ENCODE results near the gene SLC29A4.

DNA sequence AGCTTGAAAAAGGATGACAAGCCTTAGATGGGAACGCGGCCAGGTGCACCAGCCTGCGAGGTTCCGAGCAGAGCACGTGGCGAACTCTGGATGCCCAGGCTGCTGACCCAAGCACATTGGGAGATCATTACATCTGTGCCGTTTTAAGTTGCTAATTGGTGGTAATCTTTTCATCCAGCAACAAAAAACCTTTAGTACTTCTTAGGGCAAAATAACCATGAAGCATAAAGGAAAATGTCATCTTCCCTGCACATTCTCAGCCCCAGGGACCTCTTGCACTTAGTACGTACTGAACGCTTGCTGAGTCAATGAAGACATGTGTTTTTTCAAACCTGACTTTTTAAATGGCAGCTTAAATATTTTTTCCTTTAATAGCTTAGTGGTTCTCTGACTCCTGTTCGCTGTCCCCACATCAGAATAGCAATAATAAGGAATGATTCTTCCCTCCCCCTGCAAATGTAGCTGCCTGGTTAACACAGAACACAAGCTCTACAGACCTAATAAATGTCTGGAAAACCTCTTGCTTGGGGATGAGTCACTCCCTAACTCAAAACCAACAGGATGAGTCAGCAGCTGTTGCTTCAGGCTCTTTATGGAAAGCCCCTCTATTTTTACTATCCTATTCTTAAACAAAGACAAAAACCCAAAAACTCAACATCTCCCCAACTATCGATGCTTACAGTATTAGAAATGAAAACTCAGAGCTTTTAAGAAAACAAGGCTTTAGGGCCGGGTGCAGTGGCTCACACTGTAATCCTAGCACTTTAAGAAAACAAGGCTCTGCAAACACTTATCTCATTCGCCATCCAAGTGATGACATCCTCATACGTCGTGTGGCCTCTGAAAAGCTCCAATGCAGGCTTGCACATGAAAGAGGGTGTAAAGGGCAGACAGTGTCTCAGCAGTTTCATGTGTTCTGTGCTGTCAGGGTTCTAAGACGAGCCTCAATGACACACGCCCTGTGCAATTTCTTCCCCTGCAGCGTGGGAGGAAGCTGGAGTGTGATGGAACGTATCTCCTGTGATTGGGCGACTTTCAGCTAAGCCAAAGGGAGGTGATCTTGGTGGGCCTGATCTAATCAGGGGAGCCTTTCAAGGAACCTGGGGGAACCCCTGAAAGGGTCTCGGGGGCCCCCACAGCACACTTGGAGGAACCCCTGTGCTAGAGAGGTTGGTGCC, 69.9 kb downstream of the AMZ1 start:
- RRBS: no CpG with 5 or more reads among the region's 21 CpGs

- RRBS: no CpG with 5 or more reads among the region's 7 CpGs
Observed at GRCh38 chr7:2784529-2785349, 59.4 kb downstream of the GNA12 start.

GRCh38 chr7:2832023-2833119, 11.7 kb downstream of the GNA12 start:
- RRBS: 100% methylated on average over 1 of the region's 28 CpGs

DNA sequence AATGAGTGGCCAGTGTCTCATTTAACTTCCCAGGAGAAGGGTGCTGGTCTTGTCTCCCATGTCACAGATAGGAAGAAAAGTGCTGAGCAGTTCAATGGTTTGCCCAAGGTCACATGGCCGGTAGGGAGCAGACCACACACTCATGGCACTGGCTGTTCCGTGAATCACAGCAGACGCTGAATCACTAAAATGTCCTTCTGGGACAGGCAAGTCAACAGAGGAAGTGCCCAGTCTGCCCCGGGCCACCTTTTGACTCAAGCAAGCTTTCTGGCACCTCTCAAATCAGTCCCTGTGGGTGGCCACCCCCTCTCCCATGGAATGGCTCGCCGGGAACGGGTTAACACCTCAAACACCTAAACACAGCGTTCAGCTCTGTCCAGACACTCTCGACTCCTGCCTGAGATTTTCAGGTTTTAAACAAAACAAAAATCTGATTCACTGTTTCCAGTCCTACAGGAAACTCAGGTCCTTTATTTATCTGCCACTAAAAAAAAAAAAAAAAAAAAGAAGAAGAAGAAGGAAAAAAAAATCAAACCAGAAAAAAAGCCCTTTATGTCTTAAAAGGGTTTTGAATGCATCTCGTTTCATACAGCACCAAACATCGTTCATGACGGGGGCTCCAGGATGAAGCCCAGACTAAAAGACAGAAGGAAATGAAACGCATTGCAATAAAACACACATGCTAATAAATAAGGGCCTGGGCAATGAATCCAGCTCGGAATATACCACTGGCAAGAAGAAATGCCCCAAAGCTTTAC, 15.5 kb downstream of the CARD11 start:
- RRBS: 50% methylated on average over 3 of the region's 14 CpGs

DNA sequence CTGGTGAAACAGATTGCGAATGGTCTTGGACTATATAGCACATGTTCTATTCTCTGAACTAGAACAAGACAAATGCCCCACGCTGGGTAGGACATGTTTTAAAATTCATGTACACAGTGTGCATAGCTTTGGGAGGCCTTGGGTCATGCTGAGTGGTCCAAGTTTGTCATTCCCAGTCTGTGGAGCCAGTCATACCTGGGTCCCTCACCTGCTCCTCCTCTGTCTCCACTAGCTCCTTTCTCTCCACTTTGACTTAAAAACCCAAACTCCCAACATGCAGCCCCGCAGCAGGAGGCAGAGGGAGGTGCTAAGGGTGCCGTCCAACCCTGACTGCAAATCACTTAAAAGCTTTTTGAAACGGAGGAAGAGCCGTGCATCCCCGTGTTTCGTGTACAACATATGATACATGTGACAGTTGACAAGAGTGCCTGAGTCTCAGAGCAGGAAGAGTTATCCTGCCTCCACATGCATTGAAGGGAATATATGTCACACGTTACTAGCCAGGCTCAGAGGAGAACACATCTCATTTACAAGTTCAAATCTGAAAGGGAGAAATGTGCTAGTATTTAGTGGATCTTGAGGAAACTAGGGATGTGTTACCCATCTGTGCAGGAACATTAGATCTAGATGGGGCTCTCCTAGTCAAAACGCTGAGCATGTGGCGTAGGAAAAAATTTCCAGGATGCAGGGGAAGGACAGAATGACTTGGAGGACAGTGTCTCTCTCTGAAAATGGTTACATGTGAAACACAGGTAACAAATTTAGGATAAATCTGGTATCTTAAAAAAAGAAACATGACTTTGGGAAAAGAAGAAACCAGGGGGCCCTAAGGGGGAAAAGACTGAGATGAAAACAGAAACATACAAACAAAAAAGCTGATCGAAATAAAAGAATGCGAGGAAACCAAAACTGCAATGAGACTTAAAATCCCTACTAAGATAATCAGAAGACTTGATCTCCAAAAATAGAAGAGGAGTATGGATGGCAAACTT, 69.9 kb downstream of the SDK1 start:
- RRBS: no CpG with 5 or more reads among the region's 13 CpGs

GRCh38 chr7:3450092-3450864, 149.2 kb downstream of the SDK1 start:
- RRBS: no CpG with 5 or more reads among the region's 4 CpGs

GRCh38 chr7:4089074-4089481, 593.0 kb upstream of the FOXK1 start:
- RRBS: no CpG with 5 or more reads among the region's 11 CpGs

GRCh38 chr7:4134513-4135270, 547.4 kb upstream of the FOXK1 start:
- RRBS: 86% methylated on average over 12 of the region's 30 CpGs

GRCh38 chr7:4189774-4190345, 492.2 kb upstream of the FOXK1 start:
- RRBS: no CpG with 5 or more reads among the region's 16 CpGs

DNA sequence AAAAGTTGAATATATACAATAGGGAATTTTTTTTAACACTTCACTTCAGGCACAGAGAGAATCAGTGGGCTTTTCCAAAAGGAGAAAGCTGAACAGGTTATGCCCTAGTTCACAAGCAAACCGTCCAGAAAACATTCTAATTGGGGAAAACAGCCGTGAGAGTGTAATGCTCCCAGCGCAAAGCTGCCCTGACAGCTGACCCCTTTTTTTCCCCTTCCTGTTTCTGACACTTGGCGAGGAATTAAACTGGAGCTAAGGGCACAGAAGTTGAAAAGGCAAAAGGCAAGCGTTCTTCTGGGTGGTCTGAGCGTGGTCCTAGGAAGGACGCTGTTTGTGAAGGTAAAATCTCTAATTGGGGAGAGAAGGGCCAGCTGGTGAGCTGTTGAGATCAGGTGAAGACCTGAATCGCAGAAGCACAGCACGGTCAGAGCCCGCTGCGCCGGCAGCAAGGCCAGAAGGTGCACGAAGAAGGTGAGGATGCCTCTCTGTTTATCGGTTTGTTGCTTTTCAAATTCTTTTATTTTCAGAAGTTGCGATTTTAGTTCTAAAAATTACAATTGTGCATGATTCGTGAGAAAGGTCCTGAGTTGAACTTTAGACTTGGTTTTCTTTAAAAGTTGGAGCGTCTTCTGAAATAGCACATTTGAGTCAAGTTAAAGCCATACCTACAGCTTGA, 247.9 kb upstream of the FOXK1 start:
- RRBS: no CpG with 5 or more reads among the region's 17 CpGs

GRCh38 chr7:4712633-4713127, 30.6 kb downstream of the FOXK1 start:
- RRBS: no CpG with 5 or more reads among the region's 10 CpGs

- RRBS: no CpG with 5 or more reads among the region's 12 CpGs
Observed at GRCh38 chr7:4745777-4746735, 29.4 kb upstream of the AP5Z1 start.

GRCh38 chr7:4794268-4794512, 18.8 kb downstream of the AP5Z1 start:
- RRBS: no CpG with 5 or more reads among the region's 8 CpGs

DNA sequence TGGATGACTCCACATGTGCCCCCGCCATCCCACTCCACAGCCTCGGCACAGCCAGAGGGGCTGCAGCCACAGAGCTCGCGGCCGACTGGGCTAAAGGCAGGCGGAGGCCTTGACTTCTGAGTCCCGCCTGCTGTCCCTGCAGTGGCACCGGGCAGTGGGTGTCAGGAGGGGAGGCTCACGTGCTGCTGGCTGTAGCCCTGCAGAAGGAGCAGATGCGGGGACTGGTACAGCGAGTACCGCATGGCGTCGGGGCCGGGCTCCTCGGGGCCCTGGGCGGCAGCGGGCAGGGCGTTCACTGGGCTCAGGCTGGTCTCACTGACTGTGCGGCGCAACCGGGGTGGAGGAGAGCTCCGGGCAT, 25.7 kb downstream of the PAPOLB start:
- RRBS: 74% methylated on average over 9 of the region's 23 CpGs

- RRBS: 8% methylated on average over 6 of the region's 10 CpGs
Observed at GRCh38 chr7:4883902-4884228, 349 bp upstream of the RADIL start.

- RRBS: no CpG with 5 or more reads among the region's 20 CpGs
Observed at GRCh38 chr7:5218623-5219390, 28.8 kb downstream of the WIPI2 start.

- RRBS: 3% methylated on average over 18 of the region's 84 CpGs
Observed at GRCh38 chr7:5282776-5283430, at the start of gene SLC29A4. TSS of gene SLC29A4 (plus strand) at chr7:5282943.

GRCh38 chr7:5289367-5289893, 6.7 kb downstream of the SLC29A4 start:
- RRBS: 90% methylated on average over 4 of the region's 10 CpGs

DNA sequence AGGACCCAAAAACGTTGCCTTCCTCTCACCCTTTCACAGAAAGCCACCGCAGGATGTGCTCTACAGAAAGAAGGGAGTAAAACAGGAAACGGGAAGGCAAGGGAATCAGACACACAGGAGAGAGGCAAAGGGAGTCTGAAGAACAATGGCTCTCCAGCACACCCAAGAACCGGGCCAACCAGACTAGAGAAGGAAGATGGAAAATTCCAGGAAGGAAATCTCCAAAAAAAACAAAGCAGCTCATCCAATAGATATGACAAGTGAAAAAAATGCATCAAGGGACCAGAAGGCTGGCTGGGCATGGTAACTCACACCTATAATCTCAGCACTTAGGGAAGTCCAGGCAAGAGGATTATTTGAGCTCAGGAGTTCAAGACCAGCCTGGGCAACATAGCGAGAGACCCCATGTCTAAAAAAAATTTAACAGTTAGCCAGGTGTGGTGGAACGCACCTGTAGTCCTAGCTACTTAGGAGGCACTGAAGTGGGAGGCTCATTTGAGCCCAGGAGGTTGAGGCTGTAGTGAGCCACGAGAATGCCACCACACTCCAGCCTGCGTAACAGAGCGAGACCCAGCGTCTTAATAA, 11.9 kb downstream of the TNRC18 start:
- RRBS: no CpG with 5 or more reads among the region's 10 CpGs

- RRBS: no CpG with 5 or more reads among the region's 15 CpGs
Observed at GRCh38 chr7:5591366-5591960, 1.2 kb upstream of the FSCN1 start.